Kidney (tissue), 2 donors: ENCODE data around the genes ZNF709 and MAST1.

- PRO-cap = bidirectional peak, plus-strand start at chr19:12485000, minus-strand start at chr19:12484816
- RRBS = 2% methylated on average over 28 of the region's 70 CpGs
Observed at GRCh38 chr19:12484313-12485428, at the start of gene ZNF709. Gene ZNF709 (minus strand): TSS chr19:12484816.

DNA sequence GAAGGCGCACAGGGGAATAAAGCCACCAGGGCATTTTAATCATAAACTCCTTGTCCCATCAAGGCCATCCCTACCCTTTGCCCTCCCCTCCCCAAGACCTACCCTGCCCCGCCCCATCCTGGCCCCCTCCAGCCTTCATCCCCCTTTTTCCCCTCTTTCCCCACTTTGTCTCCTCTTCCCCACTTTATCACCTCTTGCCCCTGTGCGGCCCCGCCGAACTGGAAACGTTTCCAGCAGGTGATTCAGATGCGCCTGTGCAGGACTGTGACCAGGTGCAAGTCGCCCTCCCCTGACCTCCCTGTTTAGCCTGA is 25.8 kb downstream of the ZNF791 start:
- PRO-cap = no peak
- RRBS = no CpG with 5 or more reads among the region's 8 CpGs

DNA sequence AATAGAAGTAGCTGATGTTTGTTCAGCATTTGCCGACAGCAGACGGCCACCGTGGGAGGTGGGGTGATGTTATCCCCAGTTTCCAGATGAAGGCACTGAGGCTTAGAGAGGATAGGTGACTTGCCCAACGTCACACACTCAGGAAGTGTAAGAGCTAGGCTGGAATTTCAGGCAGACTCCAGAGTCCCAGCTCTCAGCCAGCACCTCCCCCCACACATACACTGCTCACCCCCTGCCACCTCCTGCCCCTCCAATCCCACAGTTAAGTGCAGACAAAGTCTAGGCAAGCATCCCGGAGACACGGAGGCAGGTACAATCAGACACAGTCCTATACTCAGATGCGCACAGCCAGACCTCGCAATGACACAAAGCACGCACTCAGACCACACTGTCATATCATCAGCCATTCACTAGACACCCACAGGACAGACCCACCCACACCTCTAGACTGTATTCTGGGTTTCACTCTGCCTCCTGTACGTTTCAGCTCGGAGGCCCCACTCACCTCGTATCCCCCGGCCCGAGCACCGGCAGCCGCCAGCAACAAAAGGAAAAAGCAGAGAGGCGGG is 420 bp downstream of the MAN2B1 start:
- PRO-cap = no peak
- RRBS = no CpG with 5 or more reads among the region's 17 CpGs

DNA sequence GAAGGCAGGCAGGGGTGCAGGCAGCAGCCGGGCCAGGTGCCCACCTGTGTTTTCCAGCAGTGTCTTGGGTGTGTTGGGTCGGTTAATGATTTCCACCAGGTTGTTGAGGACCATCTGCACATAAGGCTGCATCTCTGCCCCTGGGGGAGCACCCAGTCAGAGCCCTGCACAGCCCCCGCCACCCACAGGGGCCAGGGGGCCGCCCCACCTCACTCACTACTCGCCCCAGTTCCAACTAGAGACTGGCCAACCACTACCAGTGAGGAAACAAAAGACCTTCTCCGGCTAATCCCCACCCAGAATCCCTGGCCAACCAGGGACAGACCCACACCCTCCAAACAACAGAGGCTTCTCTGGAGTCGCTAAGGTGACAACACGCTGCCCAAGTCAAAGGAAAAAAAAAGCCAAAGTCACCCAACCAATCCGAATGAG is 6.4 kb upstream of the FBXW9 start:
- PRO-cap = no peak
- RRBS = no CpG with 5 or more reads among the region's 9 CpGs

DNA sequence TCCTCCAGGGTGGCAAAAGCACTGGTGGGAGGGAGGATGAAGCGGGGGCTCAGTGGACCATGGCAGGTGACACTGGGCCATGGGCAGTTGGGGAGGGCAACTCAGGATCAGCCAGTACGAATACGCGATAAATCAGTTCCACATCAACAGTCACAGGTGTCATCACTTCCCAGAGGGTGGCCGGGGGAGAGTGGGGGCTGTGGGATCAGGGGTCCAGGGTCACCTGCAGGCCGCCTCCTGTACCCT is 9.8 kb upstream of the FBXW9 start:
- PRO-cap = no peak
- RRBS = no CpG with 5 or more reads among the region's 6 CpGs

DNA sequence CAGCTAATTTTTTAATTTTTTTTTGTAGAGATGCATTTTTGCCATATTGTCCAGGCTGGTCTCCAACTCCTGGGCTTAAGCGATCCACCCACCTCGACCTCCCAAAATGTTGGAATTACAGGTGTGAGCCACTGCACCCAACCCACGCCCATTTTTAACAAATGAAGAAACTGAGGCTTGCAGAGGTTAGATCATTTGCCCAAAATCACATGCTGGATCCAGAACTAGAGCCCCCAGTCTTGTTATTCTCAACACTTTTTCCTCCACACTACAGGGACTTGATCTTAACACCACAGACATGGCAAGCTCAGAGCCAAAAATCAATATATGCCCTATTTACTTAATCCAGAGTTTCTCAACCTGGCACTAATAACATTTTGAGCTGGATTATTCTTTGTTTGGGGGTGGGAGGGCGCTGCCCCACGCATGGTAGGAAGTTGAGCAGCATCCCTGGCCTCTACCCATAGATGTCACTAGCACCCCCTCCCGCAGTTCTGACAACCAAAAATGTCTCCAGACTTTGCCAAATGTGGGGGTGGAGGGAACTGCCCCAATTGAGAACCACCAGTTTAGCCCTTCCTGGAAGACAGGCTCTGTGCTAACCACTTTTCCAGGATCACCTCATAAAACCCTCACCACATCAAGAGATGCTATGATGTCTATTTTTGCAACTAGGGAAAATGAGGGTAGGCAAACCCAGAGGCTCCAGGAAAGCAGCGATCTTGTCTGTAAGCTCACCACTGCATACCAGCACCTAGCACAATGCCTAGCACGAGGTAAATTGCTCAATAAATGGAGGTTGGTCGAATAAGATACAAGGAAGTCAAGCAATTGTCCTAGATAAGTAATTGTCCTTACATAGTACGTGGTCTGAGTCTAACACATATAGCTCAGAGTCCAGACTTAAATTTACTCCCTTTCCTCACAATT is 1.2 kb downstream of the TRIR start:
- PRO-cap = no peak
- RRBS = no CpG with 5 or more reads among the region's 10 CpGs

- PRO-cap = no peak
- RRBS = 16% methylated on average over 5 of the region's 25 CpGs
Observed at GRCh38 chr19:12749889-12750637, 1.5 kb upstream of the BEST2 start.

DNA sequence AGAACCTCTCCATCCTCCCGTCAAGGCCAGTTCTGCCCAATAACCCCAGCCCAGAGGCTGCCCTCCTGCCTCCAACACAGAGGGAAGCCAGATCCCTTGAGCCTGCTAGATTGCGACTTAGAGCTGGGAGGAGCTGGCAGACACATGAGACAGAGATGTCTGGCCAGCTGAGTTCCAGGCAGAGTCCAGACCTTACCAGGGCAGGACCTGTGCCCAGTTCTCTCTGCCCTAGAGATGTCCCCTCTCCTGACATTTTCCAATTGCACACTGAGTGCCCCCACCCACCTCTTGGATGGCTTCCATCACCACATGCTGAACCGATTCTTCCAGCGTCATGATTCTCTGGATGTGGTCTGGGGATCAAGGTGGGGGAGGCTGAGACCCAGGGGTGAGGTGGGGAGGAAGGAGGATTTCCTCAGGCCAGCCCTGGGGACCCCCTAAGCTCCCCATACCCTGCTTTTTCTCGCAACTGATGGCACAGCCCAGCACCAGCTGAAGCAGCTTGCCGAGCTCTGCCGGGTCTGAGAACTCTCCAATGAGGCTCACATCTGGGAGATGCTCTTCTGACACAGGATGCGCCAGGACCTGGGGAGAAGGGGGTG is 2.9 kb downstream of the HOOK2 start:
- PRO-cap = no peak
- RRBS = no CpG with 5 or more reads among the region's 8 CpGs

DNA sequence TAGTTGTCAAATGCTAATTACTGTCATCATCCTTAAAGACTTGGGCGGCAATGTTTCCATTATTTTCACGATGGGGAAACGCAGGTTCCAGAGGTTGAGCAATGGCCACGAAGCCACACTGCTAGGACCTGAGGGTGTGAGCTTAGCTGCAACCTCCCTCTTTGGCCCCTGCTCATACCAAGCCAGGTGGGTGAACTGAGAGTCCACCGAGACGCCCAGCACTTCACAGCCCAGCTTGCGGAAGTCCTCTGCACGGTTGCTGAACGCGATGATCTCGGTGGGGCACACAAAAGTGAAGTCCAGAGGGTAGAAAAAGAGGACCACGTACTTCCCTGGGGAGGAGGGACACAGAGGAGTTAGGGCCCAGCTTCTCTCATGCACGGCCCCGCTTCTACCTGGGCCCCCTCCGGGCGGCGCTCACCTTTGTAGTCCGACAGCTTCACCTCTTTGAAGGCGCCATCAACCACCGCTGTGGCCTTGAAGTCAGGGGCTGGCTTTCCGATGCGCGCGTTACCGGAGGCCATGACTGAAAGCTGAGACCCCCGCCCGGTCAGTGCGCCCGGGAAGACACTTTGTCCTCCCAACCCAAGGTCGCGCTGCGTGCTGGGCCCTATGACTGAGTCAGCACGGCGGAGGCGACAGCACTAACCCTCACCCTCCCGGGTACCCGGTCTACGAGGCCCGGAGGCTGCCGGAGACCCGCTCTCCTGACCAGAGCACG is 702 bp downstream of the PRDX2 start:
- PRO-cap = no peak
- RRBS = 3% methylated on average over 19 of the region's 42 CpGs

GRCh38 chr19:12805872-12806323 is 486 bp upstream of the RNASEH2A start:
- PRO-cap = no peak
- RRBS = no CpG with 5 or more reads among the region's 12 CpGs

DNA sequence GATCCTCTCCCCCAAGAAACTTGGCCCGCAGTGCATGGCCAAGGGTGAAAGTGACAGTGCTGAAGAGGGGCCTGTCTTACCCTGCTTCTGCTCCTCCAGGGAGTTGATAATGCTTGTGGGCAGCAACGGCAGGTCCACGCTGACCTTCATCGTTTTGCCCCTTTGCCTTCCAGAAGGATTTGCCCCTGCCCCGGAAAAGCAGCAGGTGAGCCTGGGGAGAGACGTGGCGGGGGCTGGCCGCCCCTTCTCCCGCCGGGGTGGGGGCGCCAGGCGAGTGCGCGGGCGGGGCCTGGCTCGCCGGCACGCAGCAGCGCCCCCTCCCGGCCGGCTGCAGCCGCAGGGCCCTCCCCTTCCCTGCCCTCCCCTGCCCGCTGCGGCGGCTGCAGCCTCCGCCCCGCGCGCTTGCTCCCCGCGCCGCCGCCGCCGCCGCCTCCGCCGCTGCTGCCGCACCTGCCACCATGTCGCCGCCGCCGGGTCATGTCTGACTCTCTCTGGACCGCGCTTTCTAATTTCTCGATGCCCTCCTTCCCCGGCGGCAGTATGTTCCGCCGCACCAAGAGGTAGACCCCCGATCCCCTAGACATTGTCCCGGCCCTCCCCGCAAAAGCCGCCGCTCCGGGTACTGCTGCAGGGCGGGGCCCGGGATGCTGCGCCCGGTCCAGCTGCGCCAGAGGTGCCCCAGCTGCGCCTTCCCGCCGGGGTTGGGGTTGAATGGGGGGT is at the start of gene MAST1:
Gene MAST1 (plus strand): TSS at position 420 of the 720 bp plus-strand sequence.
- PRO-cap = no peak
- RRBS = 3% methylated on average over 28 of the region's 64 CpGs

DNA sequence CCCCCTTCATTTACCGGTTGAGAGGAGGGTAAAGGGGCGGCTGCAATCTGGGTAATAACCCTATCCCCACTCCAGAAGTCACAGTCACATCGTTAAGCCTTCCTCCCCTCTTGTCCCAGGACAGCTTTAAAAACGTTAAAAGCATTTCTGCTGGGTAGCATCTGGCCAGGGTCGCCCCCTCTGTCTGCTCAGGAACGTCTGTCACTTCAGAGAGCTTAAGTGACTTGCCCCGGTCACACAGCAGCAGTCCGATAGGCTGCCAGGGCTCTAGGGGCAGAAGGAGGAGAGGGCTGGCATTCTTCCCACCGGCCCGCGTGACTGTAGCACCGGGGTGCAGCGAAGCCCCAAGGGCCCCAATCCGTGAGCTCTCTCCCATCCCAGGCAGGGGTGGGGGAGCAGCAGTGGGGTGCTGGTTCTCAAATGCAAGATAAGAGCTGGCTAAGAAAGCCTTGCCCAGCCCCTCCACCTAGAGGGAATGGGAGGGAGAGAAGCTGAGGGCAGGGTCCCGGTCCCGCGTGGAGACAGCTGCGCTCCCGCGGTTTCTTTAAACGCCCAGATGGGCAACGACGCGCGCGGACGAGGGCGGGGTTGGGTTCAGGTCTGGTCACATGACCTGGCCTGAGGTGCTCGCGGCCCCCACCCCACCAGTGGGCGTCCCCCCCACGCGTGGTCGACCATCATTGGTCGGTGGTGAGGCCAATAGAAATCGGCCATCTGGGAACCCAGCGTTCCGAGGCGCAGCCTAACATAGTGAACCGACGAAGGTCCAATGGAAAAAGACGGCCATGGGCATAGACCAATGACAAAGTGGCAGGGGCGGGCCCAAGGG is 476 bp upstream of the CALR start:
- PRO-cap = unidirectional peak, minus-strand start at position 546 of the sequence; bidirectional peak, plus-strand start outside the sequence, minus-strand start at position 581 of the sequence
- RRBS = 4% methylated on average over 3 of the region's 43 CpGs

DNA sequence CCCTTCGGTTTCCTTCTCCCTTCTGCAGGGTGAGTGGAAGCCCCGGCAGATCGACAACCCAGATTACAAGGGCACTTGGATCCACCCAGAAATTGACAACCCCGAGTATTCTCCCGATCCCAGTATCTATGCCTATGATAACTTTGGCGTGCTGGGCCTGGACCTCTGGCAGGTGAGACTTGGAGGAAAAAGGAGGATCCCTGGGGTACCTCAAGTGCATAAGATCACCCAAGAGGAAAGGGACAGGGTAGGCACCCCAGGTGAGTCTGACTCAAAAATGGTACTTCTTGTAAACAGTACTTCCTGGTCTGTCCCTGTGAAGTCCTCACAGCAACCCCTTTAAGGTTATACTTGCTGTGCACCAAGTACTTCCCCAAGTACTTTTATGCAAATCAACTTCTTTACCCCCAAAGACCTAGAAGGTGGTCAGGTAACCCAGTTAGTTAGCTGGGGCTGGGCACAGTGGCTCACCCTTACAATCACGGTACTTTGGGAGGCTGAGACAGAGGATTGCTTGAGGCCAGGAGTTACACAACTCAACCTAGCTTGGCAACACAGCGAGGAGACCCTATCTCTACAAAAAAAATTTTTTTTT is 2.4 kb downstream of the CALR start:
- PRO-cap = no peak
- RRBS = no CpG with 5 or more reads among the region's 8 CpGs

DNA sequence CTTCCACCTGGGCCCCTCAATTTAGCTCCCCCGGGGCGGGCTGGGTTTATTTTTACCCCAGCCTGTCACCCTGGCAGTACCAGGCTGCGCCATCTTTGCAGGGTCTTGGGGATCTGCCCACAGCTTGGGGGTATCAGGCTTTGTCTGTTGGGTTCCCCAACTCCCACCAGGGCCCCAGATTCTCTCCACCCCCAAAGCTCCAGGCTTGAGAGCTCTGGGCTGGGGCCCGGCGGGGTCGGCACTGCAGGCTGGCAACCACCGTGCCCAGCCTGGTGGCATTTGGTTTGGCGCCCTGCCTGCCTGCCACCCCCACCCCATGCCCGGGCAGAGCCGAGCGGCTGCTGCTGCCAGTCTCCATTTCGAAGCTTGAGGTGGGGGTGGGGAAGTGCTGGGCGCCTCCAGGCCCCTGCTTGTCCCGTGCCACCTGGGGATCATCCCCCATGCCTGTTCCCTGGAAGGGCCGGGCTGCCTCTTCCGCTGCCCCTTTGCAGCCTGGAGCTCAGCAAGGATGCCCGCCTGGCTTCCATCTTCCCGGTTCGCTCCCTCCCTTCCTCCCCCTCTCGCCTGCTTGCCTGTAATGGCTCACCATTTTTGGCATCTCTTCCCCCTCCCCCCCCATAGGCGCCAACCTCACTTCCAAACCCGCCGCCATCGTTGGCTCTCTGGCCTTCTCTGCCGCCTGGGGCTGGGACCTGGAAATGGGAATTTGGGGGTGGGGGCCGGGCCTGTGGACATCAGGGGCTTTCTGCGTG is 11.5 kb downstream of the NFIX start:
- PRO-cap = no peak
- RRBS = 67% methylated on average over 10 of the region's 27 CpGs

GRCh38 chr19:13022513-13022793 is 27.2 kb downstream of the NFIX start:
- PRO-cap = unidirectional peak, minus-strand start at chr19:13022659; unidirectional peak, minus-strand start at chr19:13022707
- RRBS = no CpG with 5 or more reads among the region's 11 CpGs

- PRO-cap = bidirectional peak, plus-strand start at chr19:13023223, minus-strand start at chr19:13022978; bidirectional peak, plus-strand start at chr19:13023461, minus-strand start at chr19:13023300
- RRBS = no CpG with 5 or more reads among the region's 33 CpGs
Observed at GRCh38 chr19:13022794-13023848, 27.8 kb downstream of the NFIX start.

DNA sequence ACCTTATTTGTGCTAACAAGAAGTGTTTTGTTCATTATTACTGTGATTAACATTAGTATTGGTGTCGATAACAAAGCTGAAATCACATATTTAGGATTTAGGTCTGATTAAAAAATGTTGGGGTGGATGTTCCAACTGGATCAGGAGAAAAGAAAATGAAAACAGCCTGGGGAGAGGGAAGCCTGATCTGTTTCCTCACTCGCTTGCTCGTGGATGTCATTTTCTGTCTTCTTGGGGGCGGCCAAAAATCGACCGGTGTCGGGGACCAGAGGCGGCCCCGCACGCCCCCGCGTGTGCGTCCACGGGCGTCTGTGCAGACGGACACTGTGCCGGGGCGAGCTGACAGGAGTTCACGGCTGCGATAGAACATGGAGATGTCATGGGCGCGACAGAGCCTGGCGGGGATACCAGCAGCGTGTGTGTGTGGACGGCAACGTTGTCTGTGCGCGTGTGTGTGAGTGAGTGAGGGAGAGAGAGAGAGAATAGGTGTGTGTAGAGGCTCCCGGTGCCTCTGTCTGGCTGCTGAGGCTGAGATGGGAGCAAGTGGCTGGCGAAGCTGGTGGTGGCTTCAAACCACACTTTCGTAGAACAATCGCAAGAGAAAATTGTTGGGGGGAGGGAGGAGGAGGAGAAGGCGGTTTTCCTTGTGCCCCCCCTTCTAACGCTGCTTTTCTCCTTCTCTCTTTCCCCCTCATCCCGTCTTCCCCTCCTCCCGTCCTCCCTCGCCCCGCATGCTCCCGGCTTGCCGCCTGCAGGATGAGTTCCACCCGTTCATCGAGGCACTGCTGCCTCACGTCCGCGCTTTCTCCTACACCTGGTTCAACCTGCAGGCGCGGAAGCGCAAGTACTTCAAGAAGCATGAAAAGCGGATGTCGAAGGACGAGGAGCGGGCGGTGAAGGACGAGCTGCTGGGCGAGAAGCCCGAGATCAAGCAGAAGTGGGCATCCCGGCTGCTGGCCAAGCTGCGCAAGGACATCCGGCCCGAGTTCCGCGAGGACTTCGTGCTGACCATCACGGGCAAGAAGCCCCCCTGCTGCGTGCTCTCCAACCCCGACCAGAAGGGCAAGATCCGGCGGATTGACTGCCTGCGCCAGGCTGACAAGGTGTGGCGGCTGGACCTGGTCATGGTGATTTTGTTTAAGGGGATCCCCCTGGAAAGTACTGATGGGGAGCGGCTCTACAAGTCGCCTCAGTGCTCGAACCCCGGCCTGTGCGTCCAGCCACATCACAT is 29.4 kb downstream of the NFIX start:
- PRO-cap = no peak
- RRBS = 30% methylated on average over 20 of the region's 75 CpGs

GRCh38 chr19:13070442-13071260 is 32.0 kb downstream of the LYL1 start:
- PRO-cap = no peak
- RRBS = 90% methylated on average over 5 of the region's 34 CpGs

DNA sequence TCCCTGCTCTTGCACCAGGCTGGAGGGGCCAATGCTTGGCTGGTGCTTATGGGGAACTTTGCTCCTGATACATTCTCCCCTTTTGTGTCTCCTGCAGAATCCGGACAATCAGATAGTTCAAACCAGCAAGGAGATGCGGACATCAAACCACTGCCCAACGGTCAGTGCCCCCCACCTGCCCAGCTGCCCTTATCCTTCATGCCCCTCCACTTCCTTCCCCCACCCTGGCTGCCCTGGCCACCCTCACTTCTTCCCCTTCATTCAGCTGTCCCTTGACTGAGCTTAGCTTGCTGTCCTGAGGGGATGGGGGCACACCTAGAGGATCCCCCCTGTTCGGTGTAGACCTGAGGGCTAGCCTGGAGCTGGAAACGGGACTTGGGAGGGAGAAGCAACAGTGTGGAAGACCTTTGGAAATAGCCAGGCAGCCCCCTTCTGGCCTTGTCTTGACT is 29.7 kb downstream of the LYL1 start:
- PRO-cap = no peak
- RRBS = no CpG with 5 or more reads among the region's 5 CpGs

DNA sequence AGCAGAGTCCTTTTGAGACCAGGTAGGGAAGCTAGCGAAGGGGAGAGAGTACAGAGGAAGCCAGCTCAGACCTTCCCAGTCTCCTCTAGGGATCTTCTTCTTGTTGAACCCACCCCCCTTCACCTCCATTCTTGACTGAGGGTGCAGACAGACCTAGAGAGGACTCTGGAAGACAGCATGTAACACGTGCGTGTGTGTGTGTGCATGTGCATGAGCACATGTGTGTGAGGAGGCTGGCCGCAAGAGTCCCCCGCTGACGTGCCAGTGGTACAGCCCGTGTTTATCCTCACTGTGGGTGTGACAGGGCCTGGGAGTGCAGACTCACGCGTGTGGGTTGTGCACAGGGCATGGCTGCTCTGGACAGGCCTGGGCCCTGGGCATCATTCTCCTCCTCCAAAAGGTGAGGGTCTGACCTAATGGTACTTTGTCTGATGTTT is 26.4 kb downstream of the LYL1 start:
- PRO-cap = no peak
- RRBS = no CpG with 5 or more reads among the region's 9 CpGs